Hepatocyte (in vitro differentiated cells and primary cell): ENCODE measurements around the genes GCFC2 and REG3A.

DNA sequence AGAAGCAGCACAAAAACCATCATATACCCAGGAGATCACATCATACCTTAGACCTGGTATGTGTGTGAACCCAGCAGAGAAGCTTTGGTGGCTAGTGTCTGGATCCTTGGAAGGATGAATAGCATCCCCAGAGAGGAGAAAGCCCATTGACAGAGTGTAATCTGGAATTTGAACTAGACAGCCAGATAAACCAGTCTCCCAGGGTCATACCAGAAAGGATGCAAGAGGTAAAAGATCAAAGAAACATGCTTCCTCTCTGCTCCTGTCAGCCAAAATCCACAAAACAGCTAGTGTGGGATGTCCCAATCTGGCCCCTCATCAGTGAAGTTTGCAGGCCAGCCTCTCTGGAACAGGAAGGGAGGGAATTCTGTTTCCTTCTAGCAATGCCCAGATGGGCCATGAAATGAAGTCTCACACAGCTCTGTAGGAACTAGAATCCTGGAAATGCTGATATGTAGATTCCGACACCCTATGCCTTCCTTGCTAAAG, 38.2 kb downstream of the EVA1A start:
- RAMPAGE, long total RNA = no peak
- RRBS = no CpG with 5 or more reads among the region's 1 CpG

DNA sequence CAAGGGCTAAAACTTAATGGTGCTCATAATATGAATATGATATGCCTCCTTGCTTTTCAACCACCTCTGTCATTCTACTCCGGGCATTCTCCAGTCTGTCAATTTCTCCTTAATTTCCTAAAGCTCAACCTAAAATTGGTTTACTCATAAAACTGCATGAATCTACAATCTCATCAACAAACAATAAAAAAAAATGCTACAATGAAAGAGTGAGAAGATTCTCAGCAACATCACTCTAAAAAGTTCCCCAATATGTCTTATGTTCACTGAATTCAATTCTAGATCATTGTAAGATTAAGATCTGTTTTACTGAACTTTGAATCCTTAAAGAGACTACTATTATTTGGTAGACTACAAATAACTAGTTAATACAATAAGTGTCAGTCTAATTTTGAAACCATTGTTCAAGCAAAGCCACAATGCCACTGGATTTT, 31.4 kb downstream of the GCFC2 start:
- RAMPAGE, long total RNA = no peak
- RRBS = no CpG with 5 or more reads among the region's 1 CpG

GRCh38 chr2:75710235-75711510, at the start of gene GCFC2:
TSS of gene GCFC2 (minus strand) at chr2:75710915.
- RAMPAGE, long total RNA = no peak
- RRBS = under 1% methylated on average over 8 of the region's 82 CpGs

GRCh38 chr2:77753688-77754480, 231.7 kb upstream of the LRRTM4 start:
- RAMPAGE, long total RNA = no peak
- RRBS = no CpG with 5 or more reads among the region's 32 CpGs

GRCh38 chr2:78779484-78780108, 245.9 kb upstream of the REG3G start:
- RAMPAGE, long total RNA = no peak
- RRBS = no CpG with 5 or more reads among the region's 13 CpGs

DNA sequence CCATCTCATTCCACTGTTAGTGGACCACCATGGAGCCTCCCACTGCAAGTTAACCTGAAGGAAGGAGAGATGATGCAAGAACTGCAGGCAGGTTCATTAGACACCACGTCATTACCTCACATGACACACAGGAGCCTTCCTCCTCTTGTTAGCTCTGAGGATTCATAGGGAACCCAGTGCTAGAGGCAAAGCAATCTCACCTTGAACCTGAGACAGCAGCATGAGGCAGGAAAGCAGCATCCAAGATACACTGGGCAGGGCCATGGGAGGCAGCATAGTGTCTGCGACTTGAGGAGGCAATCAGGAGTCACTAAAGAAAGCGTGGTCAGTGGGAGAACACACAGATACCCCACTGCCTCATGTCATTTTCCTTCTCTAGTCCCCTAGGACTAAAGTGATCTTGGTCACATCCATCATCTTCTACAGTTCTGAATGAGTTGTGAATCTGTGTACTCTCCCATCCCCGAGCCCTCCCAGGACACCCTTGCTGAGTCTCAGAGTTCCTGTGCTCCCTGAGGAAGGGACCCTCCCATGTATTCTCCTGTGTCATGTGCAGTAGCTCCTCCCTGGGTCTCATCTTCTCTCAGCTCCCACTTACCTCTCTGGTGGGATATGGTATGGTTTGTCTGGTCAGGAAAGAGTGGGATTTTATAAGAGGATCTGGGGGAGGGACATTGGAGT, at the start of gene REG3A:
Gene REG3A (minus strand): TSS at position 624 of the 681 bp plus-strand sequence.
- RAMPAGE, long total RNA = no peak
- RRBS = no CpG with 5 or more reads among the region's 4 CpGs

- RAMPAGE, long total RNA = no peak
- RRBS = no CpG with 5 or more reads among the region's 3 CpGs
Measured at GRCh38 chr2:79863072-79863612, 350.3 kb downstream of the CTNNA2 start.

DNA sequence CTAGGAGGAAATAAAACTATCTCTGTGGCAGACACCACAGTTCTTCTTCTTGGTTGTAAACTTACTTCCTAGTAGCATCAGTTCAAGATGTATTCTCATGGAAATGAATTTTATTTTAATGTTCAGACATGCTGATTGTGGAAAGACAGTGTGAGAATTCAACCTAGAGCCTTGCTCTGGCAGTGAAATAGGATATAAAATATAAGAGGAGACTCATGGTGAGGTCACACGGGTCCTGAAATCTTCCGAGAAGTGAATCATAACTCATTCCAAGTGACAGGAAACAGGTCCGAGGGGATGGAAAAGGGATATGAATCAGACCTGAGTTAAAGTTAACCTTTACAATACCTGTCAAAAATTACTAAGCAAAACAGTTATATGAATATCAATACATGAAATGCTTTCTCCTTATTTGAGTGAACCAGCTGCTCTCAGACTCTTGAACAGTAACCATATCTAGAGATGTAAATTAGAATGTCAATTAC, 185.2 kb upstream of the LRRTM1 start:
- RAMPAGE, long total RNA = no peak
- RRBS = no CpG with 5 or more reads among the region's 3 CpGs

GRCh38 chr2:81466702-81467817, 1162.5 kb upstream of the LRRTM1 start:
- RAMPAGE, long total RNA = no peak
- RRBS = 81% methylated on average over 9 of the region's 51 CpGs

DNA sequence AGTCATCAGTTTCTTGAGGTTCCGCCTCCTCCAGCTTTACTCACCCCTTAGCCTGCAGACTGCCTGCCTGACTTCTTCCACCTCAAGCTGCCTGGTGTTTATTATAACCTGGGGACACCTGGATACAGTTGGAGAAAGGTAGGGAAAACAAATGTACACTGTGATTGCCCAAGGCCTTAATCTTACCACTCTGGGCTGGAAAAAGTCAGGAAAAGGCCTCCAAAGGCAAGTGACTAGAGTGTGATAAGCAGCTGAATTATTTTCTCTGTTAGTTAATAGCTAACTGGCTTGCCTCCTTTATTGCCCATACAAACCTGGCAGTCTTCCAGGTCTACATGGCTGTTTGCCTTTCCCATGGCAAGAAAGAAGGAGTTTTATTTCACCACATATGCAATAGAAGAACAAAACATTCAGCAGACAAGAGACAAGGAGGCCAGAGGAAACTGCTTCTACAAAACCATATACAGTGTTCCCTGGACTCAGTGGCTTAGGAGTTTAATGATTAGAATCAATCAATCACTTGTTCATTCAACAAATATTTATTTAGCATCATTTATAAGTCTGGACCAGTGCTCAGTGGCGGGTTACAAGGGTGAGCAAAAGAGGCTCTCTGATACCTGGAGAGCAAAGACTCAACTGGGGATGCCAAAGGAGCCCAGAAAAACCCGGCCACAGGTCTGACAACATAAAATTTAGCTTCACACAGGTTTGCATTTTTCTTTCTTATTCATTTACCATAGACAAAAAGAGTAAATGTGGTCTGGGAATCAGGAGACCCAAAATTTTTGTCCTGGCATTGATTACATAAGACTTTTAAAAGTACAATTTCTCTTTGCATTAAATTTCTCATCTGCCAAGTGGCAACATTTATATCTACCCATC, 27.5 kb upstream of the SUCLG1 start:
- RAMPAGE, long total RNA = no peak
- RRBS = no CpG with 5 or more reads among the region's 3 CpGs

GRCh38 chr2:84841433-84842190, 39.3 kb downstream of the TRABD2A start:
- RAMPAGE, long total RNA = no peak
- RRBS = no CpG with 5 or more reads among the region's 8 CpGs

- RAMPAGE, long total RNA = no peak
- RRBS = no CpG with 5 or more reads among the region's 7 CpGs
Measured at GRCh38 chr2:84849352-84849973, 31.4 kb downstream of the TRABD2A start.

- RAMPAGE, long total RNA = no peak
- RRBS = no CpG with 5 or more reads among the region's 12 CpGs
Measured at GRCh38 chr2:84882111-84882445, 1.2 kb upstream of the TRABD2A start.

DNA sequence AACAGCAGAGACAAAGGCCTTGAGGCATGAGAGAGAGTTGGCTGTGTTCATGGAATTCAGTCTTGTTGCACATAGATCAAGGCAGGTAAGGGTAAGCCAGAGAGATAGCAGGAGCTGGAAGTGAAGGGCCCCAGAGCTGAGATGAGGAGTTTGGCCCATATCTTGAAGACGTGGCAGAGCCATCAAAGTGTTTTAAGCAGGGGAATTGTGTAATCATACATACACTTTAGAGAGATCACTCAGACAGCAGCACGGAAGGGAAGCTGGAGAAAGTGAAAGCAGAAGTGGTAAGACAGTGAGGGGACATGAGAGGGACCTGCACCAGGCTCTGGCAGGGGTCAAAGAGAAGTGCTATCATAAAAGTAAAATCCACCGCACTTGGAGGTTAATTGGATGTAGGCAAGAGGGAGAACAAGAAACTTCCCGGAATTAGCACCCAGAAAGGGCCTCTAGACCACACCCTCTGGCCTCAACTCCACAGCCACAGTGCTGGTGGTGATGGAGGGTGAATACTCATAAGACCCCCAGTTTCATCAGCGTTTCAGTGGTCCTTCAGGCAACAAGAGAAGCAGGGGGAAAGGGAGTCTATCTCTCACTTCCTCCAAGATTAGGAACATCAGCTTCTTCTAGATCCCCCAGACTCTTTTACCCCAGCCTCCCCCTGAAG, 8.0 kb upstream of the TRABD2A start:
- RAMPAGE, long total RNA = no peak
- RRBS = no CpG with 5 or more reads among the region's 5 CpGs

DNA sequence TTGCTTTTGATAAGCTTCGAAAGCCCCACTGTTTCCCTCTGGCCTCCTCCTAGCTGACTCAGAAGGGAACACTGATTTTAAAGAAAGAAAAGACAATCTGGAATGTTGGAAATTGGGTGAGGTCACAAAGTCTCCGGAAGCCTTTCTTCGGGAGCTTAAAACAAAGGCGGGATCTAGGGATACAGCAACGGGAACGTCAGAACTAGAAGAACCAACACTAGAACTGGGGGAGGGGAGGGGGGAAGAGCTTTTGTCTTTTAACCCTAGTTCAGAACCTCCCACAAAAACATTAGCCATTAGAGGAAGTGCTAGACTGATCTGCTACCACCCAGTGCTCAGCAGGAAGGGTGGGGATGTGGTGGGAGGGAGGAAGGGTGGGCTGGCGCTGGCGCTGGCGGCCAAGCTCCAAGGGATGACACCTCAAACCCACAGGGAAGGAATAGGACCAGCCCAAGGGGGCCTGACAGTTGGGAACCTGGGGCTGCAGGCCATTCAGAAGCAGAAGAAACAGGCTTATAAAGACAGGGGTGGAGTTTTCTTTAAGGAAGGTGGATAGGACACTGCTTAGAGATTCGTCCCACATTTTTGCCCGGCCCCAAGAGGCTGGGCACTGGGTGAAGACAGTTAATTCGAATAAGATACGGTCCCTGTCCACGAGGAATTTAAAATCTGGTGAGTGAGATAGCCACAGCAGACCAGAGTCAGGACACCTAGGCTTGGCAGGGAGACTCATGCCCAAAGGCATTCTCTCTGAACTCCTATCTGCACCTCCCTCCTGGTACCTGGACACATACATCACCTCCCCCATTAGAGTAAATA, 1.7 kb downstream of the TMSB10 start:
- RAMPAGE, long total RNA = no peak
- RRBS = no CpG with 5 or more reads among the region's 14 CpGs

DNA sequence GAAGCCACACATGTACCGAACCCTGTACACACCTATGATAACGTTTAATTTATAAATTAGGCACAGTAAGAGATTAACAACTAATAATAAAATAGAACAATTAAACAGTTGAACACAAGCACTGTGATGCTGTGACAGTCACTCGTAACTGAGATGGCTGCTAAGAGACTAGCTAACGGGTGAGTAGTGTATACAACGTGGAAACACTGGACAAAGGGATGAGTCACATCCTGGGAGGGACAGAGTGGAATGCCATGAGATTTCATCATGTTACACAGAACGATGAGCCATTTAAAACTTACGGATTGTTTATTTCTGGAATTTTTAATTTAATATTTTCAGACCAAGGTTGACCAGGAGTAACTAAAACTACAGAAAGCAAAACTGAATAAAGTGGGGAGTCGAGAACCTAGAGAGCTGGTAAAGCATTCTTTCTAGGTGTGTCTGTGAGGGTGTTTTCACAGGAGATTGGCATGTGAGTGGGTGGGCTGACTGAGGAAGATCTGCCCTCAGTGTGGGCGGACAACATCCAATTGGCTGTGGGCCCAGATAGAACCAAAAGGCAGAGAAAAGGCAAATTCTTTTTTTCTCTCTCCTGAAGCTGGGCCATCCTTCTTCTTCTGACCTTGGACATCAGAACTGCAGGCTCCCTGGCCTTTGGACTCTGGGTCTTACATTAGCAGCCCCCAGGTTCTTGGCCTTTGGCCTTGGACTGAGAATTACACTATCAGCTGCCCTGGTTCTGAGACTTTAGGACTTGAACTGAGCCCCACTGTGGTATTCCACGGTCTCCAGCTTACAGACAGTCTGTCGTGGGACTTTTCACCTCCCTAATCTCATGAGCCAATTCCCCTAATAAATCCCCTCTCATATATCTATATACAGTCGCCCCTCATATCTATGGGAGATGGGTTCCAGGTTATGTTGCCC, 14.6 kb downstream of the TMSB10 start:
- RAMPAGE, long total RNA = no peak
- RRBS = no CpG with 5 or more reads among the region's 12 CpGs

DNA sequence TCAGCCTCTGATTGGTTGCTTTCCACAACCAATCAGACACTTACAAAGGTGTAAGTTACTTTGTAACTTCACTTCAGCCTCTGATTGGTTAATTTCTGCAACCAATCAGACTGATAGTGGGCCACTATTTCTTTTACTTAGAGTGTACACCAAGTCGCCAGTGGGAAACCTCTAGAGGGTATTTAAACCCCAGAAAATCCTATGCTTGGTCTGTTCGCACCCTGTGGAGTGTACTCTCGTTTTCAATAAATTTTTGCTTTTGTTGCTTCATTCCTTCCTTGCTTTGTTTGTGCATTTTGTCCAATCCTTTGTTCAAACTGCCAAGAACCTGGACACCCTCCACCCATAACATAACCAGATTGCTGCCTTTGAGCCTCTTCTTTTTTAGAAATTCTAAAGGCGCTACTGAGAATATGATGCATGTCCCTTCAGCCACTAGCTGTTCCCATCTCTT, 19.5 kb downstream of the TMSB10 start:
- RAMPAGE, long total RNA = no peak
- RRBS = no CpG with 5 or more reads among the region's 4 CpGs

DNA sequence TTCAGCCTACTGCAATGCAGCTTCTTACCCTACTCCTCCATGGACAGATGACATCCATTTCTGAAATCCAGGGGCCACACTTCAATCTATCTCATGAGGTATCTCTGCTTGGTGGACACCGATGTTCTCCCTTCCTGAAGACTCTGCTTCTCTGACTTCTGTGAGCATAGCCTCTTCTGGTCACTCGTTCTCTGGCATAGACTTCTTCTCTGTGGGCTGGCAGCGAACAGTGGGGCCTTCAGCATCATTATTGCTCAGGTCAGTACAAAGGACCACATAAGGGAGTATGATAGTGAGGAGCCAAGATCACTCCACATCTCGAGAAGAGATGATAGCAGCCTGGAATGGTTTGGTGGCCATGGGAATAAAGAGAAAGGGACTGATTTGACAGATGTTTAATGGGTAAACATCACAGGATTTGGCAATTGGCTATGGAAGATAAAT, 8.1 kb upstream of the KCMF1 start:
- RAMPAGE, long total RNA = no peak
- RRBS = no CpG with 5 or more reads among the region's 4 CpGs

DNA sequence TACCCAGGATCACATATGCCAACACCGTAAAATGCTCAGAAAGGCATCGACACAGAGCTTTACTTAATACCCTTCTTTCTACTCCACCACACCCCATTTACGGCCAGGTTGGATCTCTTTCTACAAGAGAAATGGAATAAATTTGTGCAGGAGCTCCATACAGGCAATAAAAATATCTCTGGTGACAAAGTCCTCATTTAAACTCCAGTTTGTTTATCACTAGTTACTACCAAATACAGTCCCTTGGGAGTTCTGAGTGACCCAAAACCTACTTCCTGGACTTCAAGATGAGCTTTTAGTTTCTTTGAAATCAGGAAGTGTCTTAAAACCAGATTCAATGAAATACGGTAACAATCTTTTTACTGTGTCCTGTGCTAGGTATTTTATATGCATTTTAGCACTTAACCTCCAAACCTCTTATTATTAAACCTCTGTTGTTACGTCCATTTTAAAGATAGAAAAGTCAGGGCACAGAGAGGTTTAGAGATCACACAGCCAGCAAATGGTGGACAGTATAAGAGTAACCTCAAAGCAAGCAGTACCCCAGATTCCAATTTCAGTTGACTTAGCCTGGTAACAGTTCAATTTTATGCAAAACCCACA, 1.5 kb upstream of the KCMF1 start:
- RAMPAGE, long total RNA = no peak
- RRBS = no CpG with 5 or more reads among the region's 5 CpGs

DNA sequence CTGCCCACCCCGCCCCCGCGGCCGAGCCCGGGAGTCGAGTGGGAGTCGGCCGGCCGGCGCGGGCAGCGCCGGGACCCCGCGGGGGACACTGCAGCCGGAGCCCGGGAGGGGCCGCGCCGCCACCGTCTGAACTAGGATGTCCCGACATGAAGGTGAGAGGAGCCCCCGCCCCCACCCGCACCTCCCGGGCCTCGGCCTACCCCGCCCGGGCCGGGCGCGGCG, 266 bp downstream of the KCMF1 start:
- RAMPAGE, long total RNA = no peak
- RRBS = 2% methylated on average over 13 of the region's 32 CpGs